Mononuclear cell (primary cell): Measurements from ENCODE around the genes AGR2 and AGR3.

DNA sequence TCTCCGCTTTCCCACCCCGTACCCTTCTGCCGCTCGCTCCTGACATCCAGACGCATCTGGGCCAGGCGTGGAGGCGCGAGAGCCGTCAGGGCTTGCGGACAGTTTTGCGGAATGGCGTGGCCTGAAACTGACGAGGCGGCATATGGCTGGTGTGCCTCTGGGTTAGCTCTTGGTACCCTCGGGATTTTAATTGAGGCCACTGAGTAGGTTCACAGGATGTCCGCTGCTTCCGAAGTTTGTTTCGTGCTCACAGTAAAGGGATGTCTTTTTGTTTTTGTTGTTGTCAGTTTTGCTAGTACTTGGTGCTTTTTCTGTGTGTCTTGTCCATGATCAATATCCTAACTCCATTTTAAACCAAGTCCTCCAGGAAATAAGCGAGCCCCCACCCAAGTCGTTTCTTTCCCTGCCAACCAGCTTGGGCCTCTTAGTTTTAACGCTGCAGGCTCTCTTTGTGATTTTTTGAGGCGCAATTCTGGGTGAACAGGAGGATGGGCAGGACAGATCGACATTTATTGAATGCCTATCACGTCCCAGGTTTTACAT is 854 bp downstream of the TSPAN13 start:
- RRBS = no CpG with 5 or more reads among the region's 24 CpGs

- RRBS = no CpG with 5 or more reads among the region's 5 CpGs
These were observed 1.3 kb downstream of the TSPAN13 start for GRCh38 chr7:16754881-16755226.

GRCh38 chr7:16804571-16805448 is at the start of gene AGR2:
Gene AGR2, minus strand, starts transcription at chr7:16804999.
- RRBS = no CpG with 5 or more reads among the region's 15 CpGs

DNA sequence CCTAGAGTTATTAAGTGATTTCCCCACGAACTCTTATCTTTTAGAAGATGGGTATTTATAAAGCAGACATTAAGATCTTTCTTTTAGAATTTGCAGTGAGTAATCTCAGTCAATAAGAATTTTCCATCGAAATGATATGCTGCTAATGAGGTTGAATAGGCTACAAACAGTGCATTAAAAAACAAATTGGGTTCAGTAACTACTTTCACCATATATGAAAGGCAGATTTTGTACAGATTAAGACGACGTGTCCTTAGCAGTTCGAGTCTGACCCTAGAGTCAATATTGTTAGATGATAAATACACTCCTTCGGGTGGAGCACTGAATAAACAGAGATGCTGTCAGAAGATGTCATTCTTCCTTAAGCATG is 5.7 kb upstream of the AGR2 start:
- RRBS = no CpG with 5 or more reads among the region's 6 CpGs

DNA sequence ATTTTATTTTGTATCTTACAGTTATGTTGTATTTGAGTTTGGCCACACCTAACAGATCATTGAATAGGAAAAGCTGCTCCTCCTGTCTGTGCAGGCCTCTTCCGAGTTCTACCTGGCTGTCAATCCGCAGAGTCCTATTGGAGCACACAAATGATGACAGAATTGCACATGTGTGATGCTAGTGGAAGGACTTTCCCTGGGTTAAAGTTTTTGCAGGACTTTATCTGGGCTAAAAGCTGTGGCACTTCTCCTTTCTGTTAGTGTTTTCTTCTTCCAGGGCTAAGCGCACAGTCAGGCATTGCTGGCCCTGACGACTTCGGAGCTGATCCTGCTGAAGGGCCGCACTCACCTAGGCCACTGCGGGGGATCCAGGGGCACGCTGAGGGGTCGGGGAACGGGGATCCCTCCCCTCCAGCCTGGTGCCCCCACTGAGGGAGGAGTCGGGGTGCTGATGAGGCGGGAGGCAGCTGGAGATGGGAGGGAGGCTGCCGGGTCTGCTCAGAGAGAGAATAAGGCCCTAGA is 31.2 kb downstream of the AGR3 start:
- RRBS = no CpG with 5 or more reads among the region's 13 CpGs

DNA sequence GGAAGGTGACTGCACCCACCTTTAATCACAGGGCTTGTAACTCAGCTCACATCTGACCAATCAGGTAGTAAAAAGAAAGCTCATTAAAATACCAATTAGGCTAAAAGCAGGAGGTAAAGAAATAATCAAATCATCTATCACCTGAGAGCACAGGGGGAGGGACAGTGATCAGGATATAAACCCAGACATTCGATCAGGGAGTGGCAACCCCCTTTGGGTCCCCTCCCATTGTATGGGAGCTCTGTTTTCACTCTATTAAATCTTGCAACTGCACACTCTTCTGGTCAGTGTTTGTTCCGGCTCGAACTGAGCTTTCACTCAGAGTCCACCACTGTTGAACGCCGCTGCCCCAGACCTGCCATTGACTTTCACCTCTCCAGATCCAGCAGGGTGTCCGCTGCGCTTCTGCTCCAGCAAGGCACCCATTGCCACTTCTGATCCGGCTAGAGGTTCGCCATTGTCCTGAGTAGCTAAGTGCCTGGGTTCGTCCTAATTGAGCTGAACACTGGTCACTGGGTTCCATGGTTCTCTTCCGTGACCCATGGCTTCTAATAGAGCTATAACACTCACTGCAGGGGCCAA is 28.7 kb downstream of the AGR3 start:
- RRBS = 96% methylated on average over 1 of the region's 11 CpGs

DNA sequence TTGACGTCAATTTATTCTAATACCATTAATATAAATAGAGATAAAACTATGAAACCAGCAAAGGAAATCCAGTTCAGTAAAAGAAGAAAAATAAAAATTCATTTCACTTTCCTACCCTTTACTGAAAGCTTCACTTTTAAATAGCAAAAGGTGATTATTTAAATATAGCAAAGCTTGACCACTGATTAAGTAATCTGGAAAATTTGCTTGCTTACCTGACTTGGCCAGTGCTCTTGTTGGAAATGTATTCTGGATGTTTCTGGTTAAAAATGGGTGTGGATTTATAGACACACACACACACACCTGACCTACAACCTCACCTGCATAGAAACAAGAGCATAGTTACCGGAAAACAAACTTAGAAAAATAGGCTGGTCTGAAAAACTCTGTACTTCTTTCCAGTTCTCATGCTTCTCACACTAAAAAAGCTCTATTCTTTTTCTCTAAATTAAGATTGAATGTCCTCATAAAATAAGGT is at the start of gene AGR3:
Gene AGR3, minus strand, starts transcription at position 255 of the 478 bp plus-strand sequence.
- RRBS = no CpG with 5 or more reads among the region's 2 CpGs

GRCh38 chr7:17086430-17086860 is 204.7 kb upstream of the AGR3 start:
- RRBS = no CpG with 5 or more reads among the region's 5 CpGs

GRCh38 chr7:17125017-17125428 is 173.4 kb upstream of the AHR start:
- RRBS = no CpG with 5 or more reads among the region's 2 CpGs

GRCh38 chr7:17300261-17300611 is 1.8 kb downstream of the AHR start:
- RRBS = no CpG with 5 or more reads among the region's 2 CpGs

DNA sequence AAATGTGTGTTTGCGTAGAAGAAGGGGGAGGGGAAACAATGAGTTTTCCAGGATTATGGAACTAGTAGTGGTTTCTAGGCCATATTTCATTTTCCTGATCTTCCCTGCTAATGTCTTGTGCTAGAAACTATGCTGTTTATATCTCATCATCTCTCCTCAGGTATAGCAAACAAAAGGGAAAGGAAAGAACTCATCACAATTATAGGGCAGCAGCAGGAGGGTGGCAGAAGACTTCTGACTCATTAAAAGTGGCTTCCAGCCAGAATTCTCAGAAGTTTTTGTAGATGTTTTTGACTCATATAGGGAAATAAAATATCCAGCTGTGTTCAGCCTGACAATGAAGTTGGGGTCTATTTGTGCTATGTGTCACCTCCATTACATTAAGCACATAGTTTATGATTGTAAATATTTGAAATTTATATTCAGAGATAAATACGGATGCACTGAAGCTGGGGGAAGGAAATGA is 6.5 kb downstream of the AHR start:
- RRBS = no CpG with 5 or more reads among the region's 2 CpGs

DNA sequence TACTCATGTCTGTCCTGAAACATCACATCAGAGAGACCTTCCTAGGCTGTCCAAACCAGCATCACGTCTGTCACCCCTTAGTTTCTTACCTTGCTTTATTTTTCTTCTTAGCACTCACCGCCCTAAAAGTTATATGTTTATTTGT is 9.3 kb downstream of the AHR start:
- RRBS = no CpG with 5 or more reads among the region's 2 CpGs

DNA sequence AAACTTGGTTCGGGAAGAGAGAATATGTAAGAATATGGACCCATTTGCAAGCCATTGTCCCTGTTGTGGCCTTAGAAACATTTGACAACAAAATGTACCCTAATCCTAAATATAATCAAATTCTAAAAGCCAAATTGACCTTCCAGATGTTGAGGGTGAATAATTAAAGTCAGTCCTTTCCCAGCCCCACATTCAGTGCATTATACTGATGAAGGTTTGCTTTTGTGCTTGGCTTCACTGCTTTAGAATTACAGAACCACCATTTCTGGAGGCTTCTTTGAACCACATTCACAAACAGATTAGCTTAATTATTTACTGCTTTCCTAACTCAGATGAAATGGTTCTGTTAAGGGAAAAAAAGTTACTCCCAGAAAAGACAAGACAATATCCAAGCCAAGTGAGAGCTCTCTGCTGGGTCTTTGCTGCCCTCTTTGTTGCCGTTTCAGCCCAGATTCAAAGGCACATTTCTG is 188.8 kb downstream of the AHR start:
- RRBS = no CpG with 5 or more reads among the region's 2 CpGs

GRCh38 chr7:17921038-17921876 is 19.0 kb downstream of the SNX13 start:
- RRBS = no CpG with 5 or more reads among the region's 5 CpGs

DNA sequence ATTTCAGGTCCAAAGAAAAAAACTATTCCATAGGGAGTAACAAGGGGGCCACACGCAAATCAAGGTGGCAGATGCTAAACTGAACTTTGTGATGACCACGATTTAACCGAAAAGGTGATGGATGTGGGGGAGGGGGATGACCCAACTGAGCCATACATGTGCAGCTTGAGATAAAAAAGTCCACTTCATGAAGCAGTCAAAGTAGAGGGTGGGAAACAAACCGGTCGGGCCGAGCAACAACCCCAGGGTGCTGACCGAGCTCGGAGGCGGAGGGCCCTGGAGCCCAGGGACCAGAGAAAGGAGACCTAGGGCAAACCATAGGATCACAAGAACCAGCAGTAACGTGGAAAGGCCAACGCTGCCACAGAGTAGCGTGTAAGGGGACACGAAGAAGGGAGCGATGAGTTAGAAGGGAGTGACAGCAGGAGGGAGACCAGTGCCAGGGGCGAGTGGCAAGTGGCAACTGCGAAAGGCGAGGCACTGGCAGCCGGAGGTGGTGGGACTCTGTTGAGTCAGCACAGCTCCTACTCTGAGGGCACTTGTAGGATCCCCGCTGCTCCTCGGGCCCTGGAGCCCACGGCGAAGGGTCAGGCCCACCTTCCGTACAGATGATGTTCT is 584 bp downstream of the SNX13 start:
- RRBS = no CpG with 5 or more reads among the region's 23 CpGs

GRCh38 chr7:17941201-17941690 is 952 bp upstream of the SNX13 start:
- RRBS = no CpG with 5 or more reads among the region's 3 CpGs

GRCh38 chr7:18086420-18087445 is 59.1 kb upstream of the PRPS1L1 start:
- RRBS = 5% methylated on average over 48 of the region's 117 CpGs